ENCODE measurements around the gene GBA2.

DNA sequence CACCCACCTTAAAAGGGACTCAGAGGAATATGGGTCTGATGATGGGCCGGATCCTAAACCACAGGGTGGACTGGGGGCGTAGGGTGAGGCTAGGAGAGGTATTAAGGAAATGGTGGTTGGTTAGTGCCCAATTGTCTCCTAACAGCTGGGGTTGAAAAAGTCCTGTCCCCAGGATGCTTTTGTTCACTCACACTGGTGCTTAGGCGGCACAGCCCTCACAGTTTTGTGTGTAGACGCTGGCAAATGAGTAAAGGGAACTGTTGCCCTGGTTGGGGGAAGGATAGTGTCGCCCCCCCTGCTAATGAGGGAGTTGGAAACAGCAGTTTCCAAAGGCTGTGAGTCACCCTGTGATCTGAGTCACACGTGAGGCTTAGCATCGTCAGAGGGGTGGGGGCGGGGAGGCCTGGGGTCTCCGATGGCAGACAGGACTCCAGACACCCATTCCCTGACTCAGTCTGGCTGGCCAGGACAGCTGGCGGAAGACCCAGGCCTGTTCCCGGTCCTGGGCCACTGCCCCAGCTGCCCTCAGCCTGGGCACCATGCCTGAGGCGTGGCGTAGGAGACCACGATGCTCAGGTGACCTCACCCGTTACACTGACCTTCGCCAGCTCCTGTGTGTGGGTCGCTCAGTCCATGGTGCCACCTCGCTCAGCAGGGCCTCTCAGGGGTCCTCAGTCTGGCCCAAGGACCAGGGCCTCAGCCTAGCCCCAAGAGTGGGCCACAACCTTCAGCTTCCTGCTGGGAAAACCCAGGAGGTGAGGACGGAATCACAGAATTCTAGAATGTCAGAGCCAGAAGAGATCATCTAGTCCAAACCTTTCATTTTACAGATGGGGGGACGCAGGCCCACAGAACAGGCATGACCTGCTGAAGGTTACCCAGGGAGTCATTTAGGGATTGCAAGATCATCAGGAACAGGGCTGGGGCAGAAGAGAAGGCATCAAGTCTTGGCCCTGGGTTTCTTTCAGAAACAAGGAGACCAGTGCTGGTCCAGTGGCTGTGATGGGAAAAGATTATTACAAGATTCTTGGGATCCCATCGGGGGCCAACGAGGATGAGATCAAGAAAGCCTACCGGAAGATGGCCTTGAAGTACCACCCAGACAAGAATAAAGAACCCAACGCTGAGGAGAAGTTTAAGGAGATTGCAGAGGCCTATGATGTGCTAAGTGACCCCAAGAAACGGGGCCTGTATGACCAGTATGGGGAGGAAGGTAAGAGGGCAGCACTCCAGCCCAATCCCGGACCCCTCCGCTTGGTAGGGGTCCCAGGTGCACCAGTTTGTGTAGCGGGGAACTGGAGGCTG, 3.1 kb downstream of the DNAJB5 start:
- PRO-cap = unidirectional peak, plus-strand start at position 629 of the sequence

DNA sequence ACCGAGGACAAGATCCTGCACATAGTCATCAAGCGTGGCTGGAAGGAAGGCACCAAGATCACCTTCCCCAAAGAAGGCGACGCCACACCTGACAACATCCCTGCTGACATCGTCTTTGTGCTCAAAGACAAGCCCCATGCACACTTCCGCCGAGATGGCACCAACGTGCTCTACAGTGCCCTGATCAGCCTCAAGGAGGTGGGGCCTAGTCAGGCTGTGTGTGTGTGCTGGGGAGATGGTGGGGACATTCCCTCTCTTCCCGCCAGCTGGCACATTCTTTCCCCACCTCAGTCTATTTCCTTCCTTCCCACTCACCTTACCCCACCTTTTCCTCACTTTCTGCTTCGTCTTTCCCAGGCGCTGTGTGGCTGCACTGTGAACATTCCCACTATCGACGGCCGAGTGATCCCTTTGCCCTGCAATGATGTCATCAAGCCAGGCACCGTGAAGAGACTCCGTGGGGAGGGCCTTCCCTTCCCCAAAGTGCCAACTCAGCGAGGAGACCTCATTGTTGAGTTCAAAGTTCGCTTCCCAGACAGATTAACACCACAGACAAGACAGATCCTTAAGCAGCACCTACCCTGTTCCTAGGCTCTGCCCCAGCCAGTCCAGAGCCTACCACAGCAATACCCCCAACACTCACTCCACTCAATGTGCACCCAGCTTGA, 7.3 kb downstream of the DNAJB5 start:
- PRO-cap = no peak

GRCh38 chr9:35039366-35040146, 2.5 kb upstream of the C9orf131 start:
- PRO-cap = no peak

- PRO-cap = no peak
These were observed 537 bp upstream of the FANCG start for GRCh38 chr9:35080309-35080648.

DNA sequence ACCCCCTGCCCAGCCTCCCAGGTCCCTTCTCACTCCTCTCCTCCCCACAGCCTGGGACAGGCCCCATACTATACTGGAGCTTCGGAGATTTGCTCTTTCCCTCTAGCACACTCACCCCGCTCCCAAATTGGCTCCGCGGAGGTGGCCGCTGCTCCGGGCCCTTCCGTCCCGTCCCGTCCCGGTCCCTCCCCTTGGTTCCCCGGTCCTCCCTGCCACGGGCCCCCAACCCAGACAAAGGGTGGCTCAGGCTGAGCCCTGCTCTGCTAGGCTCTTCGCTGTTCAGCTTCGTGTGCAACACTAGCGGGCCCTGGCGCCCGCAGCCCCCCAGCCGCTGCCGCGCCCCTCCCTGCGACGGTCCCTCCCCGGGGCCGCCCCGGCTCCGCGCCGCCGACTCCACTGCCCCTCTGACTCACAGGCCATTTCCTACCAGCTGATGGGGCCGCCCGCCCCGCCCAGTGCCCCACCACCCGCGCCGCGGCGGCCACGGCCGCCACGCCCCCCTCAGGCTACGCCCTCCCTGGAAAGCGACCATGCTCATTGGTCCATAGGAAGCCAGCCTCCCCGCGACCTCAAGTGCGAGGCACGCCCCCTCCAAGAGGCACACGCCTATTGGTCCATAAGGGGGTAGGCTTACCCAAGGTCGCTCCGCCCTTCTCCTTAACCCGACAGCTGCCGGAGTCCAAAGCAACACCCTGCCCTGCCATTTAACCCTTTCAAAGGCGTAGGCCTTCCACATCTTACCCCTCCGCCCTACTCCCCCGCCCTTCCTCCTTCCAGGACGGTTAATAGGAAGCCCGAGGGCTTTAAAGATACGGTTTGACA, 4.3 kb downstream of the ATOSB start:
- PRO-cap = bidirectional peak, plus-strand start at position 665 of the sequence, minus-strand start at position 406 of the sequence

DNA sequence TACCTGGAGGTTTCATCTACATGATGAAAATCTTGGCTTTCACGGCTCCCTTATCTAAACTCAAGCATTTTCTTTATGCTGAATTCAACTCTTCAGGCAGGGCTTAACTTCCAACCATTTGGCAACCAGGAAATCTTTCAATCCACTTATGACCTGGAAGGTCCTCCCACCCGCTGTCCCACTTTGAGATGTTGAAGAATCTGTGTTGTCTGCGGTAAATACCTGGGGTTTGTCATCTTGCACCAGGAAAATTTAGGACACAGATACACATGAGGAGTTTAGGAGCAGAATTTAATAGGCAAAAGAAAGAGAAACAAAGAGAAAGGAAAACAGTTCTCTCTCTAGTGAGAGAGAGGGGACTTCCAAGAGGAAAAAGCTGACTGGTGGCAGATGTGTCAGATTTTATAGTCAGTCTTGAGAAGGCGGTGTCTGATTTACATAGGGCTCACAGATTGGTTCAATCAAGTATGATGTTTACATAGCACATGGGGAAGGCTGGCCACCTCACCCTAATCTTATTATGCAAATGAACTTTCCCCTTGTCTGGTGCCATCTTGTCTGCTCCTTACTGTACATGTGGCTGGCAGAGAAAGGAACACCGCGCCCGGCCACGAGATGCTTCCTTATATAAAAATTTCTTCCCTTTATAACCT, 24.6 kb downstream of the UNC13B start:
- PRO-cap = no peak

DNA sequence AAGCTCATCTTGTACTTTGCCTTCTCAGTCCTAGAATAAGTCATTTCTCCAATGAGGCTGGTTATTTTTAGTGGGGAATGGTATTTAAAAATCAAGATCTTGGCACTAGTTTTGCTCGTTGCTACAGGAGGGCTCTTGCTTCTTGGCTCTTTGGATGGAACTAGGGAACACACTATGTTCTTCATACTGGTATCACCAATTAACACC, 108.2 kb downstream of the UNC13B start:
- PRO-cap = unidirectional peak, plus-strand start at position 114 of the sequence

DNA sequence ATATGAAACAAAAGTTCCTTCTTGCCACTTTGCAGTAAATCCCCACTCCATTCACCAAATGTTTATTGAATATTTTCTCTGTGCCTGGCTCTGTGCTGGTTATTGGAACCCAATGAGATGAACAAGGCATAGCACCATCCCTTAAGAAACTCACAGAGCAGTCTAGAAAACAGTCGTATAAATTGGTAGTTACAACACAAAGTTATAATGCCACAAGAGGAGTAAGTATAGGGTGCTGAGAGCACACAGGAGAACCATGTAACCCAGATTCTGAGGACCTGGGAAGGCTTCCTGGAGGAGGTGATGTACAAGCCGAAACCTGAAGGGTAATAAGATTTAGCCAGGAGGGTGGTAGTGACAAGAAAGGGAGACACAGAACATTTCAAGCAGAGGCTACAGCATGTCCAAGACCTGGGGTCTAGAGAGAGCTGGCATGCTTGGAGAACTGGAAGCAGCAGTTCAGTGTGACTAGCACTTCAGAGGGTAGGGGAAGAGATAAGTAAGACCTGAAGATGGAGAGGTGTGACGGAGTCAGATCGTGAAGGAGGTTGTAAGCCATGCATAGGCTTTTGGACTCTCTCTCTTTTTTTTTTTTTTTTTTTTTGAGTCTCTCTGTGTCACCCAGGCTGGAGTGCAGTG, 96.8 kb upstream of the RUSC2 start:
- PRO-cap = no peak

DNA sequence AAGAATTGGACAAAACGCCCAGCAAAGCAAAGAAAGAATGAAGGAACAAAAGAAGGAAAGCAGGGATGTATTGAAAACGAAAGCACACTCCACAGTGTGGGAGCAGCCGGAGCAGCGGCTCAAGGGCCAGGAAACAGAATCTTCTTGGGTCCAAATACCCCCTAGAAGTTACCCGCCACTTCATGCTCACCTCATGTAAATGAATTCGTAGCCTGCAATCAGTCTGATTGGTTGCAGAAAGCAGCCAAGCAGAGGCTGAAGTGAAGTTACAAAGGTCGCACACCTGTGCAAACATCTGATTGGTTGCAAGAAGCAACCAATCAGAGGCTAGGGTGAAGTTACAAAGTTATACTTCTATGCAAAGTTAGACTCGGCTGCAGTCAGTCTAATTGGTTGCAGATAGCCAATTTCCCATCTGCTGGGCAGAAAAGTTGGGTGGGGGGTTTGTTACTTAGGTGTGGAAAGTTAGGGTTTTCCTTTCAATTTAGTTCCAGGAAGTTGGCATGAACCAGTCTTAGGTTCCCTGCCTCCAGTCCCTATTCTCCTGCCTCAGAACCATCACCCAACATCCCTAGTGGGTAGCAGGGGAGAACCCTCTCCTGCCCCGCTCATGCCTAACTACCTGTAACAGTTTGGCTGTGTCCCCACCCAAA, 1.3 kb upstream of the RUSC2 start:
- PRO-cap = no peak

GRCh38 chr9:35562843-35563390, 761 bp downstream of the FAM166B start:
- PRO-cap = no peak

DNA sequence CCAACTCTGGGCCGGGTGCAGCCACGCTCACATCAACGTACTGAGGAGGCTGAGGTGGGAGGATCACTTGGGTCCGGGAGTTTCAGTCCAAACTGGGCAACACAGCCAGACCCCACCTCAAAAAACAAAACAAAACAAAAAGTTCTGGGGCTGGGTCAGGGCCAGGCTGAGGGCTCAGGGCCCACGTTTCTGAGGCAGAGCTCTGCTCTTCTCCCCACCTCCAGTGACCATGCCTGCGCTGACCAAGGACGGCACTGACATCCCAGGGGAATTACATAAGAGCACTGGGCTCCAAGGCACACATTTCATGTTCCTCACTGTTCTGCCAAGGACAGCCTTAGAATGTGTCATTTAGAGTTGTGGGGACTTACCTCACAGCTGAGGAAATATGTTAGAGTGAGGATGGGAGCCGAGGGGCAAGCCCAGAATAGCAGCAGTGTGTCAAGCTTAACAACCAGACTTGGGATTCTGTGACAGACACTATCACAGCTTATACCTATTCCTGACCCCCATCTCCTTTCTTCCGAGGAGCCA, 1.0 kb upstream of the FAM166B start:
- PRO-cap = no peak

DNA sequence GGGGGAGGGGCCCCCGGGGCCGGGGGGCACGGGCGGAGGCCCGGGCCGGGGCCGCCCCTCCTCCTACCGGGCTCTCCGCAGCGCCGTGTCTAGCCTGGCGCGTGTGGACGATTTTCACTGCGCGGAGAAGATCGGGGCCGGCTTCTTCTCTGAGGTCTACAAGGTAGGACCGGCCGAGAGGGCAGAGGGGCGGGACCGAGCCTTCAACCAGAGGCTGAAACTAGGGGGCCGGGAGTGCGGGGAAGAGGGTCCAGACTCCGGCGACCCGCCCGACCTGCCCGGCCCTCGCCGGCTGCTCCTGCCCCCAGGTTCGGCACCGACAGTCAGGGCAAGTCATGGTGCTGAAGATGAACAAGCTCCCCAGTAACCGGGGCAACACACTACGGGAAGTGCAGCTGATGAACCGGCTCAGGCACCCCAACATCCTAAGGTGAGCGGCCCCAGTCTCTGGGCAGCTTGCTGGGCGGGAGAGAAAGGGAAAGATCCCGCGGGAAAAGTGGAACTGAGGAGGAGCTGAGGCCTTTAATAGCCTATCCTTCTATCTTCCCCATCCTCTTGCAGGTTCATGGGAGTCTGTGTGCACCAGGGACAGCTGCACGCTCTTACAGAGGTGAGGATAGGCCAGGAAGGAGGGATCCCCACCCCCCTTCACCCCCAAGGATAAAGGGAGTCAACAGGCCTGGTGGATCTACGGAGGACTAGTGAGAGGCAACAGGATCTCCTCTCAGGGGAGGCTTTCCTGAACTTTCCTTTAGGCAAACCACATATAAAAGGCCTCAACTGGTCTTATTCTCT, 811 bp downstream of the TESK1 start:
- PRO-cap = no peak

DNA sequence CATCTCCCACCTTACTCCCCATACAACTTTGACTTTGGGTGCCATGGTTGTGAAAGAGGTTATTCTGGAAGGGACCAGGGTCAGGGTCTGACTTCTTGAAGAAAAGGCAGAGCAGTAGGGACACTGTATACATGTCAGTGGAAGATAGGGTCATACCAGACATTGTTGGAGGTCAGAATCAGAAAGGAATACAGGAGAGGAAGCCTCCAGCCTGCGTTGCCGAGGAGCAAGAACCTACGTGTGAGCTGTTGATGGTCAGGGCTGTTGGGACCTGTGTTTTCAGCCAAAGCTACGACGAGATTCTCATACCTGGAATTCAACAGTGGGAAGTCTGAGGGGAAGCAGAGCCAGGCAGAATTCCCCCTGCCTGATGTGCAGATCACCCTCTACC, 1.9 kb downstream of the ARHGEF39 start:
- PRO-cap = no peak

- PRO-cap = no peak
These were observed 7.0 kb downstream of the TPM2 start for GRCh38 chr9:35682550-35683277.

GRCh38 chr9:35685214-35686054, 4.3 kb downstream of the TPM2 start:
- PRO-cap = no peak

GRCh38 chr9:35690066-35691005, 611 bp upstream of the TPM2 start:
- PRO-cap = bidirectional peak, plus-strand start at chr9:35690123, minus-strand start at chr9:35689925; bidirectional peak, plus-strand start at chr9:35690268, minus-strand start at chr9:35690222; bidirectional peak, plus-strand start at chr9:35690725, minus-strand start at chr9:35690659

- PRO-cap = no peak
These were observed 2.1 kb upstream of the TPM2 start for GRCh38 chr9:35691679-35692469.

DNA sequence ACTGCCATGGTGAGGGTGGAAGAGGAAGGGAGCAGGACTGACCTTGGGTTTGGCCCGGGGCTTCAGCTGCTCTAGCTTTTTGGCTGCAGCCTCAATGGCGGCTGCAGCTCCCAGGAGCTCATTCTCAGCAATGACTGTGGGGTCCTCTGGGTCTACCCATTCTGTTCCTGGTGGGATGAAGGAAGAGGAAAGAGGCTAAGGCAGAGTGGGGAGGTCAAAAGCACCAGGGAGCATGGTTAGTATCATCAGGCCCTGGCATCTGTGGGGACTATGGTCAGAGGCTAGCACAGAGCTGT, 9.2 kb upstream of the TPM2 start:
- PRO-cap = no peak

DNA sequence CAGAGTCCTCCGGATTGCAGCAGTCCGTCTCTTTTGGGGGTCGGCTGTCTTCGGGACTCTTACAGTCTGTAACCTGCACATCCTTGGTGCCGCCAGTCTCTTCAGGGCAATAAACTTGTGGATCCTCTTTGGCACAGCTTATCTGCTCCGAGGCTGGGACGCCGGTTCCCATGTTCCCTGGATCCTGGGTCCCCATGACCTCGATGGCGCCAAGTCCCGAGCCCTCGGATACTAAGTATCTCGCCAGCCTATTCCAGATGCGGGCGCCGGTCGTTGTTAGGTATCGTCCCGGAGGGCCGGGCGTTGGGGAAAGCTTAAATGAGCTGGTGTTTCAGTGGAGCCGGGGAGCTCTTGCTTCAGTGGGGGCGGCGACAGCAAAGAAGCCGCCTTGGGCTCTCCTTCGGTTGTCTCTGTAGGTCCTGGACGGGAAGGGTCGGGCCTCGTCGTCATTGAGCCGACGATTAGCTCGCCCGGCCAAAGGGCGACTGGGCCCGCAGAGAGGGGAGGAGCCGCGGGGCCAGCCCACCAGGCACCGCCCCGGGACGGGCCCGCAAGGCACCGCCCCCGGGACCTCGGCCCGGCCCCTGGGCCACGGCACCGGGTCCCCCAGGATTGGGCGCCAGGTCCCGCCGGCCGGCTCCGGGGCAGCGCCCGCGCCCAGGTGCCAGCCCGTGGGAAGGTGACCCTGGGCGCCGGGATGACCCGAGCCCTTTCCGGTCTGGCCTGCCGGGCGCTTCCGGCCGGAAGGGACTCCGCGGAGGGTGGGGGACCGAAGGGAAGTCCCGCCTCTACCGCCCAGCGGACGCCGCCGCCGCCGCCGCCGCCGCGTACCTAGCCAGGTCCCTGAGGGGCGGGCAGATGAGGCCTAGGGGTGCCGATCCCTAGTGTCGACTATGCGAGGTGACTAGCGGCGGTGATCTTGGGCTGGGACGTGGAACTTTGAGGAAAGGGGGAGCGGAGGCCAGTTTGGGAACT, at the start of gene GBA2:
Gene GBA2 (minus strand): TSS at position 720 of the 975 bp plus-strand sequence.
- PRO-cap = bidirectional peak, plus-strand start at position 622 of the sequence, minus-strand start at position 412 of the sequence; bidirectional peak, plus-strand start at position 778 of the sequence, minus-strand start at position 663 of the sequence

- PRO-cap = no peak
These were observed 1.4 kb downstream of the MSMP start for GRCh38 chr9:35752521-35753284.